GM12892 (cell line): Measurements from ENCODE around the gene PTPRU.

DNA sequence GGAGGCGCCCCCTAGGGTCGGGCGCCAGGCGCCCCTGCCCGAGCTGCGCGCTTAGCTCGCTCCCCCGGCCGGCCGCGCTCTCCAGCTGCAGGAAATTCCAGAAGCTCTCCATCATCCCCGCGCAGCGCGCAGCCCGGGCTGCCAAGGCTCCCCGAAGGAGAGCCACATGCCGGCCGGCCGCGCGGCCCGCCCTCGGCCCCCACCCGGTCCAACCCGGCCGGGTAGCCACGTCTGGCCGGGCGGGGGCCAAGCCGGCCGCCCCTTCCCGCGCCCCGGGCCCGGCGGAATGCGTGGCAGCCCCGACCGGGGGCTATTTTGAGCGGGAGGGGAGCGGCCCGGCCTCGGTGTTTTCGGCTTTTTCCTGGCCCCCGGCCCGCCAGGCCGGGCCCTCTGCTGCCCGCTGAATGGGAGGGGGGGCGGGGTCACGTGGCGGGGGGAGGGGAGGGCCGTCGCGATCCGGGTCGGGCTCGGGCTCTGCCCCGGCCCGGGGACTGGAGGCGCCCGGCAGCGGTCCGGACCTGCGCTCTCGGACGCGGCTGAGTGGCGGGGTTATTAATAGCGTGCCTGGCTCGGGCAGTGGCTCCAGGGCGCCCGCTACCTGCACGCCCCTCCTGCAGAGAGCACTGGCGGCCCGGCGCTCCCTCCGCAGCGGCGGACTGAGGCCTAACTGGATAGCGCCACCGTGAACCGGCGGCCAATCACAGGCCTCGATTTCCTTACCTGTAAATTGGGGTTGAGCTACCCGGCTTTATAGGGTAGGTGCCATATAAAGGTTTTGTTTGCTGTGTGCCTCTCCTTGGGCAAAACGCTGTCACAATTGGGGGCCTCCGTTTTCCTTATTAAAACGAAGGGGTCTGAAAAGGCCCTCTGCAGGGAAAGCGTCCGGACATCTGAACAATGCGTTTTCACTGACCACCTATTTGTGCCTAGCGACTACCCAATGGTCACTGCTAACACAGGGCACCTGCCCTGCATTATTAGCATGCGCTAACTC, 28.2 kb downstream of the AHDC1 start:
- RRBS: 10% methylated on average over 19 of the region's 95 CpGs

DNA sequence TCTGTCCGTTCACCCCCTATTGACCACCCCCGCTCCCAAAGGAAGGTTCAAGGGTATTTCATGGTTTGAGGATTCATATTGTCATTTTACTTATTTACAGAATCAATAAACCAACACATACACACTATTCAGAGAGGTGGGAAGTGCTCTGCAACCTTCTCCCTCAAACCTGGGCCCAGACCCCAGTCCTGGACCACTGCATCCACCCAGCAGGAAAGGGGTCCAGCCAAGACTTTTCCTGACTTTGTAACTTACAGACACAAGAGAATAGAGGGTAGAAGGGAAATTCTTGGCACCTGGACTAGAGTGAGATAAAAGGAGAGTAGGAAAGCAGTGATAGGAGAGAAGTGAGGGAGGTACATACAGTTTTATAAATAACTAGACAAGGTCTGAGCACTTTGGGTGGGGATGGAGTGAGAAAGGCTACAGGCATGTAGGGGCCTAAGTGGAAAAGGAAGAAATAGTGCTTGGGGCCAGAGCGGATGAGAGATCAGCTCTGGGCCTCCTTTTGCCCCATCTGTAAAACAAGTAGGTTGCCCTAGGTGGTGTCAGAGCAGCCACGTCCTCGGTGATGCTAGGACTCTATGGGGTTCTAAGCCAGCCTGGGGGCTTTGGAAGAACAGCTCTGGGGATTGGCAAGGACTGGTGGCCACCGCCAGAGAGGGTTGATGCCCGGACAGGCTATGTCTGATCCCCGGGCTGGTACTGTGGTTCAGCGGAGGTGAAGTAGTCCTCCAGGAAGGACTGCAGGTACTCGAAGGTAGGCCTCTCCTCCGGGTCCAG, 8.5 kb upstream of the AHDC1 start:
- RRBS: 84% methylated on average over 4 of the region's 11 CpGs

- RRBS: under 1% methylated on average over 38 of the region's 83 CpGs
Observed at GRCh38 chr1:27659239-27660352, 12.4 kb downstream of the IFI6 start.

DNA sequence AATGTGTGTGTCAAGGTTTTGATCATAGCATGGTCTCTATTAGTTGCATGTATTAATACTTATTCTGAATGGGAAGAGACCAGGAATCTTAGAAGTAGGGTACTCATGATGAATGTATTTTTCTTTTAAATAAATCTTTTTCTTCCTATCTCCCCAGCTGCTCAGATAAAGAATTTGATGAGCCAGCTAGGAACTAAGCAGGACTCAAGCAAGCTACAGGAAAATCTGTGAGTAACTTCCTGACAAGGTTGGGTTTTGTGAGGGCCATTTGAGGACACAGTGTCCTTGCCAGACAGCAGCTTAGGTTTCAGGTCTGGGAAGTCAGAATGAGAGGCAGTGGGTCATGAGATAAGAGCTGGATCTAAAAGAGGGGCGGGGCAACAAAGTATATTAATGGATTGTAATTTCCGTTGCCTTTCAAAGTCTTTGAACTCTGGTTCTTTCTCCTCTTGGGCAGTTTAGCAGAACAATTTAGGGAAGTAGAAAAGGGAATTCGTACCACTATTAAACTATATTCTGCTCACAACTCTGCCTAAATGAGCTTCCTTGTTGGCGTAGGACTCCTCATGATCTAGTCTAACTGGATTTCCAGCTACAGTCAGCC, 16.5 kb downstream of the STX12 start:
- RRBS: no CpG with 5 or more reads among the region's 4 CpGs

DNA sequence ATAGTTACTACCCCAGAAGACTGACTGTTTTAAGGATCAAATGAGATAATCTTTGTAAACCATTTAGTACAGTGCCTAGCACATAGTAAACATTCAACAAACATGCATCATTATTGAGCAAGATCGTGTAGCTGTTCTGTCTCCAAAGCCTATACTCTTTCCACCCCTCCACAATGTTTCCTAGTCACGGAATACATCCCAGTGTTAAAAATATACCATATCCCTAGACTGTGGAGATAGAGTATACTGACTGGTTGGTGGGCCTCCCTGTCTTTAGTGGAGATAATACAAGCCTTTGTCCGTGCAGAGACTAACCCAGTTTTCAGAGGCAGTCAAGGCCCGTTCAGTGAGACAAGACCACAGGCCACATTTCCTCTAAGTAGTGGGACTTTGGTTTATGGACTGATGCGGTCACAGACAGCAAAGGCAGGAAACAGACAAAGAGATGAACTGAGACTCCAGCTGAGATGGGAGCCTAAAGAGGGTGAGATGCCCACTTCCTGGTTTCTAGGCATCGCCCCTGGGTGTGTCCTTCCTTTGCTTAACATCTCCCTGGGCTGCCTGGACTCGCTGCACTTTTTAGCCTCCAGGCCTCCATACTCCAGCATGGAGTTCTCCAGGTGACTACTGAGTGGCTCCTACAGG, 14.7 kb downstream of the THEMIS2 start:
- RRBS: no CpG with 5 or more reads among the region's 7 CpGs

DNA sequence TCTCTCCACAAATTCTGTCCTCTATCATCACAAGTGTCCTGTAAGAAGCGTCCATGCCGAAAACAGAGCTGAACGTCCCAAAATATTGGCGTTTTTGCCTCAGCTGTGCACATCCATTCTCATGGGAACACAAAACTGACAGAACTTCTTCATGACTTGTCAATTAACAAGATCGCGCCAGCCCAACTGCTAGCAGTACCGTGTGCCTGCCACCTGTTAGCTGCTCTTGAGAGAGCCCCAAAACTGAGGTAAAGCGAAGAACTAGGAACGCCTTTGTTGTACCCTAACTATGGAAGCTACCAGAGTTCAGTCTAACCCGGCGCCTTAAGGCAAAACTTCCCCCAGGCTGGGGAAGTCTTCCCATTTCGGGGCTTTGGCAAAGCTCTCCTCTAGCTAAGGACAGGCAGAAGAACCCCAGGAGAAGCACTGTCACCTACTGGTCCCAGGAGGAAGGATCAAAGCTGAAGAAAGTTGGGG, 784 bp downstream of the EYA3 start:
- RRBS: no CpG with 5 or more reads among the region's 12 CpGs

DNA sequence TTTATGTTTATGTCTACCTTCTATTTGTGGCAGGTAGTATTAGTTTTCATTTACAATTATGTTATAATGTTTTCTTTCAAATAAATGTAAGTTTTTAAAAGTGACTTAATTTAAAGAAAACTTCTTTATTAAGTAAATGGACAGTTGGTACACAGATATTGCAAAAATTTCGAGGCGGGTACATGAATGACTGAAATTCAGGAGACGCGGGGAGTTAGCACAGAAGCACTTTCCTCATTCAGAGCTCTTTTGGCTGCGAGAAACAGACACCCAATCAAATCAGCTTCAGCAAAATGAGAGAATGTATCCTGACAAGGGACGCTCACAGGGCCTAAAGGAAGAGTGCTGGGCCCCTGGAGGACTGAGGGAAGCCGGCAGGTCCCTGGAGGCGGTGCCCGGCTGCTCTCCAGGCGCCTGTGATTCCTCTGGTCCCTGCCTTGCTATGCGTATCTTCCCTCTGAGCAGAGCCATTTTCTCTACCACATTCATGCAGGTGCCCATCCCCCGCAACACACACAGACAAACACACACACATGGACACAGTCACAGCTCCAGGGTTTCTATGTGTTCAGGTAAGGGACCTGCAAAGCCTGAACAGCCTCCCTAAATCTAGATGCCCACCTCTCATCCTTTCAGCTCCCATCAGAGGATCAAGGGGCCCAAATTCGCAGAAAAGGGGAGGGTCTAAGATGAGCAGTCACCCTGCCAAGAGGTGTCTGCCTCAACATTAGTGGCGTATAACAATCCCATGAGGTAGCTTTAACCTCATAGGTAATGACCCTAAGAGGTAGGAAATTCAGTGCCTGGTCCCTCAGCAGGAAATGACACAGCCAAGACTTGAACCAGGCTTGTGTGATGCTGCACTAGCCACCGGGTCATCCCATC, 29.2 kb downstream of the PTAFR start:
- RRBS: 0% methylated on average over 1 of the region's 15 CpGs

DNA sequence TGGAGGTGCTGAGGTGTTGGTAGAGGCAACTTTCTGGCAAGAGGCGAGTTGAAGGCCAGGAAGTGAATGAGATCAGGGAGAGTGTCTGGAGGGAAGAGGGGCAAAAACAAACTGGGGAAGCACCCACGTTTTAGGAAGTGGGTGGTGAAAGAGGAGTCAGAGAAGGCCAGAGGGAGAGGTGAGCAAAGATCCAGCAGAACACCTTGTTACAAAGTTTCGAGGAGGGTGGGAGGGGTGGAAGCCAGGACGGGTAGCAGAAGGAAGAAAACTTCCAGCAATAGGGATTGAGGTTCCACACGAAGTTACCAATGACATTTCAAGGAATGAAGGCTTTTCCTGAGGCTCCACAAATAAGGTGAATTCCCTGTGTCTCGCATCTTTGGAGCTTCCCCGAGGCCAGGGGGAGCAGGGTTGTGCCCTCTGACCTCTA, 666 bp upstream of the SESN2 start:
- RRBS: no CpG with 5 or more reads among the region's 7 CpGs

DNA sequence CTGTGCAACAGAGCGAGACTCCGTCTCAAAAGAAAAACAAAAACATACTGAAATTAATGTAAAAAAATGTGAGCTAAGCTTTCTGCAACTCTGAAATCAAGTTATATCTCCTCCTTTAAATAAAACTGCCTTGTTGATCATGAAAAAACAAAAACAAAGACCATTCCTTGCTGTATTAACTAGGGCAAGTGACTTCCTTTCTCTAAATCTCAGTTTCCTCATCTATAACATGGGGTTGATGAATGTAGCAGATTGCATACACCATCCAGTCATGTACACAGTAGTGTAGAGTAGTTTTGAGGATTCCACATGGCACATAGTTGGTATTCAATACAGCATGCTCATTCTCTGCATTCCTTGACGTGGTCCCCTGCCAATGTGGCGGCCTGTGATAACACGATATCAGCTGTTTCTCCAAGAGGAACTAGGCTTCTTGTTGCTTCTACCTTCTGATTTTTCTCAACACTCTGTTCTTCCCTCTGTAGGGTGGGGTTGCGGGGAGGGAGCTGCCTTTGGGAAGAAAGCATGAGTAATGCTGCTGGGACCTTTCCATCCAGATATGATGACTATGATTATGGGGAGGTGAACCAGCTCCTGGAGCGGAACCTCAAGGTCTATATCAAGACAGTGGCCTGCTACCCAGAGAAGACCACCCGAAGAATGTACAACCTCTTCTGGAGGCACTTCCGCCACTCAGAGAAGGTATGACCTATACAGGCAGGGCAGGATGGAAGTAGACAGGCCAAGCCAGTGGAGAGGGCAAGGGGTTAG, 19.4 kb downstream of the SESN2 start:
- RRBS: no CpG with 5 or more reads among the region's 9 CpGs

GRCh38 chr1:28417271-28418020, 47.9 kb downstream of the PHACTR4 start:
- RRBS: no CpG with 5 or more reads among the region's 3 CpGs

- RRBS: 1% methylated on average over 8 of the region's 76 CpGs
Observed at GRCh38 chr1:28581522-28582265, 10.4 kb upstream of the RAB42 start.

DNA sequence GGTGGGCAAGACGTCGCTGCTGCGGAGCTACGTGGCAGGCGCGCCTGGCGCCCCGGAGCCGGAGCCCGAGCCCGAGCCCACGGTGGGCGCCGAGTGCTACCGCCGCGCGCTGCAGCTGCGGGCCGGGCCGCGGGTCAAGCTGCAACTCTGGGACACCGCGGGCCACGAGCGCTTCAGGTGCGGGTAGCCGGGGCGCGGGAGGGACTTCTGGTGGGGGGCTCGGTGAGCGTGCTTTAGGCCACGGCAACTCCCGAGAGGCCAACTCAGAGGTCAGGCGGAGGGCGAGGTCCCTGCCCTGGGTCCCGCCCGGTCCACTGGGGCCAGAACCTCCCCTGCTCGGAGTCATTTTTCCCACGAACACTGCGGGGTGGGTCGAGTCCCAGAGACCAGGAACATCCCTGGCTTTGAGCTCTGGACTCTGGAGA, 515 bp downstream of the RAB42 start:
- RRBS: 4% methylated on average over 20 of the region's 42 CpGs

DNA sequence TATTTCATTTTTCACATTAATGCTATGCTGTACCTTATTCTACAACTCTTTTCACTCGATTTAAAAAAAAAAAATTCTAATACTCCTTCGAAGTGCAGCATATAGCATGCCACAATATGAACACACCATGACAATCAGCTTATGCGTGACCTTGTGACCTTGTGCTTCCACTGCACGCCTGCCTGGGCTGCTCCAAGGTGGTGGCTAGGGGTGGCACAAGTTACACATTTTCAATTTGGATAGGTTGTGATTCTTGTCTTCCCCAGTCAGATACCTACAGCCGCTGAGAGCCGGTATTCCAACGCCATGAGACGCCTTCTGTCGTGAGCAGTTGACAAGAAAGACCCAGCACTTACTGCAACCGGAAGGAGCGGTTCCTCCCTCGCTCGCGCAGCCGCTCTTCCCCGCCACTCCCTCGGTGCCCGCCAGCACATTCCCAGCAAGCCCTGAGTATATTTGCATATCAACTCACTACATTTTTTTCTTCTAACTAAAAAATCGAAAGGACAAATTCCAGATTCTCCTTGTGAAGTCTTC, 5.1 kb upstream of the TAF12 start:
- RRBS: 3% methylated on average over 5 of the region's 19 CpGs

- RRBS: no CpG with 5 or more reads among the region's 31 CpGs
Observed at GRCh38 chr1:28915058-28915794, 857 bp downstream of the EPB41 start.

GRCh38 chr1:28927214-28928127, 13.1 kb downstream of the EPB41 start:
- RRBS: no CpG with 5 or more reads among the region's 4 CpGs

DNA sequence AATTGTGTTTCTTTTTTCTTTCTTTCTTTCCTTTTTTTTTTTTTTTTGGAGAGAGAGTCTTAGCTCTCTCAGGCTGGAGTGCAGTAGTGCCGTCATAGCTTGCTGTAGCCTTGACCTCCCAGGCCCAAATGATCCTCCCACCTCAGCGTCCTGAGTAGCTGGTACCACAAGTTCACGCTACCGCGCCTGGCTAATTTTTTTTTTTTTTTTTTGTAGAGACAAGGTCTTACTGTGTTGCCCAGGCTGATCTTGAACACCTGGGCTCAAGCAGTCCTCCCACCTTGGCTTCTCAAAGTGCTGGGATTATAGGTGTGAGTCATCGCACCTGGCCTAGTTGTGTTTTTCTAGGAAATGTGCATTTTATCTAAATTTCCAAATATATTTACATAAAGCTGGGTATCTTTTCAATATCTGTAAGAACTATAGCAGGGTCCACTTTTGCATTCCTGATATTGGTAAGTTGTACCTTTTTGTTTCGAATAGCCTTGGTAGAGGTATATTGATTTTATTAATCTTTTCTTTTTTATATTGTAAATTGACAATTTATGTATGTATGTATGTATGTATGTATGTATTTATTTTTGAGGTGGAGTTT, 76.4 kb downstream of the TMEM200B start:
- RRBS: no CpG with 5 or more reads among the region's 7 CpGs

- RRBS: no CpG with 5 or more reads among the region's 13 CpGs
Observed at GRCh38 chr1:29119434-29120117, 4.1 kb downstream of the TMEM200B start.

DNA sequence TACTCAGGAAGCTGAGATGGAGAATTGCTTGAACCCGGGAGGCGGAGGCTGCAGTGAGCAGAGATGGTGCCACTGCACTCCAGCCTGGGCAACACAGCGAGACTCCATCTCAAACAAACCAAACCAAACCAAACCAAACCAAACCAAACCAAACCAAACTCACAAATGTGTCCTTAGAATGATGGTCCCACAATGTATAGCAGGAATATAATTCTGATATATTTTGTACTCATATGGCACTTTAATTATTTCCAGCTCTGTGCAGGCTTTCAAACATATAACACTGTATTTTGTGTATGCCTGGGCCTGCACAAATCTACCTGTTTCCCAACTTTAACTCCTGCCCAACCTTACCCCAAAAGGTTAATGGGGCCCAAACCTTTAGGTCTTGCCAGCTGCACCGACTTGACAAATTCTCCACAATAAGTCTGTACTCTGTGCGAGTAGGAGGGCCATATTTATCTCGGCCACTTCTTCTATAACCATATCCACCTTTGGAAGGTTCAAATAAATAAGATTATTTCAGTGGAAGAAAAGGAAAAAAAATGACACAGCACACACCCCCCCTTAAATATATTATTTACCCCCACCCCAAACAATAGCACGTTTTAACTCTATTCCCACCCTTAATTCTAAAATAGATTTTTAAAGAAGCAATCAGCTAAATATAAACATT, 22.6 kb downstream of the SRSF4 start:
- RRBS: no CpG with 5 or more reads among the region's 7 CpGs

GRCh38 chr1:29236123-29237005, at the start of gene PTPRU:
PTPRU (plus strand) TSS chr1:29236522.
- RRBS: 3% methylated on average over 56 of the region's 104 CpGs

DNA sequence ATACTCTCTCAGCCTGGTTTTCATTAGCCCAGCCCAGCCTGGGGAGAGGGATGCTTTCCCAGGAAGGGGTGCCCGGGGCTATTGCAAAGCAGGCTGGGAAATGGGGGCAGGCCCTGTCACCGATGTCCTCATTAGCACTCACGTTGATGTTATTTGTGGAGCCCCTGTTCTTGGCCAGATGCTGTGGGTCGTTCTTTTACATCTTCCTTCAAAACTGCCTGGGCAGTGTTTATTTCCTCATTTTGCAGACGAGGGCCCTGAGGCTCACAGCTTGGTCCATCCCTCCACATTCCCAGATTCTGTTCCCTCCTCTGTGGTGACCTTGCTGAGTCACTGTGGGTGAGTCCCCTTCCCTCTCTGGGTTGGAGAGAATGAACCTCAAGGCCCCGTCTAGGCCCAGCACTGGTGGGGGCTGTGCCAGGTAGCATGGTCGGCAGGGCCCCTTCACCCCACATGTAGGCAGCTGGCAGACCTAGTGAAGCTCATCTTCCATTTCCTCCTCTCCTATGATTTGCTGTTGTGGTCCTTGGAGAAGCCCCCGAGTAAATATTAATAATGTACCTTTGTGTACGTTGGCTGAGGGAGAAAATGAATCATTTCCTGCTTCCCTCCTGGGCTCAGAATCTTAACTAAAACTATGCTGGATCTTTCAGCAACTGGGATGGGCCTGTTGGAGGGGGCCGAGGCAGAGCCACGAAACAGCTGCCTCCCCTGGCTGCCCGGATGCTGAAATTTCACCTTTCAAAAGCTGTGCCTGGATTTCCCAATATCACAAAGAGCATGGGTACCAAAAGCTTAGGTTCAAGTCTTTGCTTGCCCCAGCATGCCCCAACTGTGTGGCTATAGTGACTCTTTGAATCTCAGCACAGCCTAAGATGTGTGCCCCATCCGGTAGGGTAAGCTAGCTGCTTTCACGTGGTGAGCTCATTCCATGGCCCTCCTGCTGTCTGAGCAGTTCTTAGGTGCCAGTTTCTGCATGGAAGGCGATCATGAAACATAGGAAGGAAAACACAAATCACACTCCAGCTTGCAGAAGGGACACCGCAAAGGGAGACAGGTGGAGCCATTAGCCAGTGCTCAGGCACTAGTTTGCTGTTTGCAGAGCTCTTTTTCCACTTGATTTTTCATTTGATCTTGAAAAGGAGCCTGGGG, 473.2 kb downstream of the PTPRU start:
- RRBS: no CpG with 5 or more reads among the region's 16 CpGs